ENCODE measurements around a stretch of chr21.

- RRBS: 94% methylated on average over 11 of the region's 50 CpGs
These were observed 8.1 kb downstream of the SLX9 start for GRCh38 chr21:44947825-44948513.

DNA sequence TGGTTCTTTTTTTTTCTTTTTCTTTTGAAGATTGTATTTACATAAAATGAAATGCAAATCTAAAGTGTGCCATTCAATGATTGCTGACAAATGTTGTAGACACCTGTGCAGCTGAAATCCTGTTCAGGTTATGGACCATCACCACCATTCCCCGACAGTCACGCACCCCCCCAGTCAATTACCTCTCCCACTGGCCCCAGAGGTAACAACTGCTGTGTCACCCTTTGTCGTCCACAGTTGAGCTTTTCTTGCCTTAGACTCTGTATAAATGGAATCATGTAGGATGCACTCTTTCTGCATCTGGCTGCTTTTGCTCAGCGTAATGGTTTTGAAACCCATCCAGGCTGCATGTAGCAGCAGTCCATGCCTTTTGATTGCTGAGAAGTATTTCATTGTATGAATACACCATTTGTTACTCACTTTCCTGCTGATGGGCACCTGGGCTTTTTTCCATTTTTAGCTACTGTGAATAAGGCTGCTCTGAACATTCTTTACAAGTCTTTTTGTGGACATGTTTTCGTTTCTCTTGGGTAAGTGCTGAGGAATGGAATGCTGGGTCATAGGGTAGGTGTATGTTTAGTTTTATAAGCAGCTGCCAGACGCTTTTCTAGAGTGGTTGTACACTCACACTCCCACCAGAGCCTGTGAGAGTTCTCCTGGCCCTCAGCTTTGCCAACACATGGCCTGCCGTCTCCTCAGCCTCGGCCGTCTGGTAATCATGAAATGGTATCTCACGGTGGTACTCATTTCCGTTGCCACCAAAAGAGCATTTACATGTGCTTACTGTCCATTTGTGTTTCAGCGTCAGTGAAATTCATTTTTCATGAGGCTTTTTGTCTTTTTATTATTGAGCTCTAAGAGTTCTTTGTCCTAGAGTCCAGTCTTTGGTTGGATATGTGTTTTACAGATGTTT lies 22.6 kb downstream of the SLX9 start:
- RRBS: no CpG with 5 or more reads among the region's 12 CpGs

- RRBS: no CpG with 5 or more reads among the region's 8 CpGs
These were observed 49.7 kb downstream of the SLX9 start for GRCh38 chr21:44989444-44989981.

DNA sequence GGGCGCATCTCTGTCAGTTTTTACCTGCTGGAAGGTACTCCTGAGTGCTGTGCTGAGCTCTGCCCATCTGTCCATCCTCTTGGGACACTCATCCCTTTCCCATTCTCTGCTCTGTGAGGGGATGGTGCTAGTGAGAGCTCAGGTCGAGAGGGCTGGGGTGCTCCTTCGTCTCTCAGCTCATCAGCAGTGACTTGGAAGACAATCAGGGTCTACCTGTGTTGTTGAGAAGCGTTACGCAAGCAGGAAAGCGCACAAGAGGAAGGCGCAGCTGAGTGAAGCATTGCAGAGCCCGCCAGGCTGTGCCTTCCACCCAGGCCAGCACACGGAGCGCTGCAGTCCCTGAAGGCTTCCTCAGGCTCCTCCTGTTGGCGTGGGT lies 36.4 kb downstream of the ADARB1 start:
- RRBS: no CpG with 5 or more reads among the region's 11 CpGs

- RRBS: no CpG with 5 or more reads among the region's 12 CpGs
These were observed 56.1 kb downstream of the ADARB1 start for GRCh38 chr21:45130215-45131059.

DNA sequence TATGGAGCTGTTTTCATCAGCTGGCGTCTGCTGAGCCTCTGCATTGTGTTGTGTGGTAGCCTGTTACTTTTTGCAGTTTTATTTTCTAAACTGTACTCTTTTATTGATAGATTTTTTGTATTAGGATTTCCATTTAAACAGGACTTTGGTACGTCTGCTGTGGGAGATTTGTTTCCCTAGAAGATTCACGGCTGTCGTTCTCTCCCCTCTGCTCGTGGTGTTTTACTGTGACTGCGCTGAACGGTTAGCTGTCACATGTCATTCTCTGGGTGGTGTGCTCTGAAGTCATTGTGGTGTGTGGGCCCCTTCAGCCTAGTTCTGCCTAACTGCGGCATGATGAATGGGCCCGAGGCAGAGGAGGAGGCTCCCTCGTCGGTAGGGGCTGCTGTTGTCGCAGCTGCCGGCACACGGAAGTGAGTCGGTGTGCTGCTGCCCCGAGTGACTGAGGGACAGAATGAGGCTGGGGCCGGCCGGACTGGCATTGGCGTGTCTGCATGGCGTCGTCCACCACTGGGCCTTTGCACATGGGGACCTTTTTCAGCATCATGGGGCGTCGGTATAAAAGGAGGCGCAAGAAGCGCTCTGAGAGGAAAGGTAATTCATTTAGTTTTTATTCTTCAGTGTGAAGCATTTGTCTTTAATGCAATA lies 77.9 kb downstream of the ADARB1 start:
- RRBS: 7% methylated on average over 5 of the region's 25 CpGs

- RRBS: no CpG with 5 or more reads among the region's 24 CpGs
These were observed 63.1 kb downstream of the POFUT2 start for GRCh38 chr21:45224389-45225113.

DNA sequence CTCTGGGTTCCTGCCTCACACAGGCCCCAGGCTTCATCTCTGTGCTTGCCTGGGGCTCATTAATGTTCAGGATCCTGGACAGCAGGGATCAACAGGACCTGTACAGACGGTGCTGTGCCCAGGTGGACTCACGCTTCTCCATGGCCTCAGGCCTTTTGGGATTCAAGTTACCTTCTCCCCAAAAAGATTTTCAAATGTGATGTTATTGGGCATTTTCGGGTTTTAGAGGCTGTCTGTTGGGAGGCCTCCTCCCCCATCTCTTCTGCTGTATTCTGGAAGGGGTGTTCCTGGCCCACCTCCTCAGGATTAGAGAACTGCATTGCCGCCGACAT lies 36.3 kb downstream of the POFUT2 start:
- RRBS: no CpG with 5 or more reads among the region's 5 CpGs

DNA sequence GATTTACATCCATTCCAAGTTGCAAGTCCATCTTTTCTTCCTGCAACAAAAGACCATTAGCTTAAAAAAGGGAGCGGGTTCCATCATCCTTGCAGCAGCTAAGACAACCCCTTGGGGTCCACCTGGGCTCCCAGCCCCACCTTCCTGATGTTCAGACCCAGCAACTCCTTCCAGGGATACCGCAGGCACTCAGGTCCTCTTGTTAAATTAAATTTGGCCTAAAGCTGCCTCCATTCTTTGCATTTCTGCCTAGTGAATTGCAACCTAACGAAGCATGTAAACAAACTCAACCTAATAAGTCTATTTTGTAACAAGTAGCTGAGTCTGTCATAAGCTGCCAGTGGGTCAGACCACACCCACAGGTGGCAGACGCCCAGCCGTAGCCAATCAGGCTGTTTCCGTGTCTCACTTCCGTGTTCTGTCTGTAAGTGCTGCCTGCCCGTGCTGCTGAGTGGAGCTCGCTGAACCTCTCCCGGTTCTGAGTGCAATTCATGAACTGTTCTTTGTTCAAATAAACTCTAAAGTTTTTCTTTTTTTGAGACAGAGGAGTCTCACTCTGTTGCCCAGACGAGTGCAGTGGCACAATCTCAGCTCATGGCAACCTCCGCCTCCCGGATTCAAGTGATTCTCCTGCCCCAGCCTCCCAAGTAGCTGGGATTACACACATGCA lies 25.2 kb downstream of the POFUT2 start:
- RRBS: no CpG with 5 or more reads among the region's 13 CpGs

- RRBS: no CpG with 5 or more reads among the region's 31 CpGs
These were observed 10.7 kb downstream of the POFUT2 start for GRCh38 chr21:45276926-45277488.

DNA sequence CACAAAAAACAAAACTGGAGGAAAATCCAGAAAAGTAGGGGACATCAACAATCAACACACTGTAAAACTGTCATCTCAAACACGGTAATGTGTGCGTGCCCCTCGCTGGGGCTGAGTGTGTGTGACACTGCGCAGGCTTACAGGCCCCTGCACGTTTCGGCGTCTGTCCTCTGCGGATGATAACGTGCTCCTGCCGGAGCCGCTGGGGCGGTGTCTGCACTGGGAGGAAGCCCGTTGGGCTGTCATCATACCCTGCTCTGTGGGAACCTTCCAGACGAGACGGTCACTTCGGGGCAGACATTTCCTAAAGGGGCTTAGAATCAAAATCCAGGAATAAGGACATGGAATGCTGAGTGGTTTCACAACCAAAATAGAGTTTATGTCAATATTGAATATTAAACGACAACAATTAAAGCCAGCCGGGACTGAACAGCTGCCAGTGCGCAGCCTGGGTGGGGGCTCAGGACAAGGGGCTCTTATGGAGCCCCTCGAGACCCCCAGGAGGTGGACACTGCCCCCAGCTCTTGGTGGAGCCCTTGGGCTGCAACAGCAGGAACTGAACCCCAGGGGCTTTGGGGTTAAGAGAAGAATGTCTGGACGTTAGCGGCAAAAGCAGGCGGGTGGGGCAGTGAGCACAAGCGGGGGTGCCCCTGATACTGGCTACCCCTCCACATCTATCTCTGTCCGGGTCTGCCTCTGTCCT lies 11.9 kb upstream of the POFUT2 start:
- RRBS: 68% methylated on average over 1 of the region's 25 CpGs

- RRBS: no CpG with 5 or more reads among the region's 17 CpGs
These were observed 46.0 kb upstream of the POFUT2 start for GRCh38 chr21:45333644-45334177.

DNA sequence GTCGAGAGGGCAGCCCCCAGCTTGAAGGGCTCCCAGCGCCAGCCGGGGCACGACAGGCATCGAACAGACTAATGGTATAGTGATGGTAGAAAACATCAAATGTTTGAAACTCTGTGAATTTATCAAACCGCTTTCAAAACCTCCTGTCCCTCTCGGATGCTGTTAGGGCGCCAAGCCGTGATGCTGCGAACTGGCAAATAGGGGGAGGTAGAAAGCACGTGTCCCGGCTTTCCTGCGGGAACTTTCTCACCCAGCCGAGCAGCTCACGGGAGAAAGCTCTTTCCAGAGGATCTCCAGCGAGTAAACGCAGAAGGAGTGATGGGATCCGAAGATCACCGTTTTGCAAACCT lies 57.7 kb upstream of the COL18A1 start:
- RRBS: 52% methylated on average over 5 of the region's 19 CpGs

DNA sequence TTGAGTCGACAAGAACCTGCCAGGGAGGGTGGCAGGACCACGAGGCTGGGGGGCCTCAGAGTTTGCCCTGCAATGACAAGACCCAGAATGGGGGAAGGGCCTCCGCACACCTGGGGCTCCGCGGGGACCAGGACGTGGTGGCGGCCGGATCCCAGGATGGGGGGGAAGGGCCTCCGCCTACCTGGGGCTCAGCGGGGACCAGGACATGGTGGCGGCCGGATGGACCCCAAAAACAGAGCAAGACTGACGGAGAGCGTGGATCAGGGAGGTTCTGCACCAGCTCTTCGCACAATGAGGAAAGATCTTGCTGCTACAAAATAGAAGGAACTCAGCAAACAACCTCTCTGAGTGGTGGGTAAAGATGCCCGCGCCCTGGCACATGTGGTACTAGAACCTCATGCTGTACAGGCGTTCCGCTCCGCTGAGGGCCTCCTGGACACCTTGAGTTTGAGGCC lies 53.7 kb upstream of the COL18A1 start:
- RRBS: 94% methylated on average over 5 of the region's 20 CpGs

GRCh38 chr21:45448577-45449126 lies 43.7 kb downstream of the COL18A1 start:
- RRBS: no CpG with 5 or more reads among the region's 19 CpGs

DNA sequence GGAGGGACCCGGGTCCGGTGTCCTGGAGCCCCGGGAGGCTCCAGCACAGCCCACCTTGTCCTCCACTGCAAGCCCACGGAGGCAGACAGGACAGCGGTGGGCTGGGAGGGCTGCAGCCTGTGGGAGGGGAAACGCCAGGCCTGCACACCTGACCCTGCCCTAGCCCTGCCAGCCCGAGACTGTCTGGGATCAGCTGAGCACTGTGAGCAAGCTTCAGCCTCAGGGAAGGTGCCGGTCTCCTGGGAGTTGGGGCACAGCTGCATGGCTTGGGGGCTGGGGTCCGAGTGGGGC lies 53.6 kb downstream of the COL18A1 start:
- RRBS: 82% methylated on average over 2 of the region's 9 CpGs

DNA sequence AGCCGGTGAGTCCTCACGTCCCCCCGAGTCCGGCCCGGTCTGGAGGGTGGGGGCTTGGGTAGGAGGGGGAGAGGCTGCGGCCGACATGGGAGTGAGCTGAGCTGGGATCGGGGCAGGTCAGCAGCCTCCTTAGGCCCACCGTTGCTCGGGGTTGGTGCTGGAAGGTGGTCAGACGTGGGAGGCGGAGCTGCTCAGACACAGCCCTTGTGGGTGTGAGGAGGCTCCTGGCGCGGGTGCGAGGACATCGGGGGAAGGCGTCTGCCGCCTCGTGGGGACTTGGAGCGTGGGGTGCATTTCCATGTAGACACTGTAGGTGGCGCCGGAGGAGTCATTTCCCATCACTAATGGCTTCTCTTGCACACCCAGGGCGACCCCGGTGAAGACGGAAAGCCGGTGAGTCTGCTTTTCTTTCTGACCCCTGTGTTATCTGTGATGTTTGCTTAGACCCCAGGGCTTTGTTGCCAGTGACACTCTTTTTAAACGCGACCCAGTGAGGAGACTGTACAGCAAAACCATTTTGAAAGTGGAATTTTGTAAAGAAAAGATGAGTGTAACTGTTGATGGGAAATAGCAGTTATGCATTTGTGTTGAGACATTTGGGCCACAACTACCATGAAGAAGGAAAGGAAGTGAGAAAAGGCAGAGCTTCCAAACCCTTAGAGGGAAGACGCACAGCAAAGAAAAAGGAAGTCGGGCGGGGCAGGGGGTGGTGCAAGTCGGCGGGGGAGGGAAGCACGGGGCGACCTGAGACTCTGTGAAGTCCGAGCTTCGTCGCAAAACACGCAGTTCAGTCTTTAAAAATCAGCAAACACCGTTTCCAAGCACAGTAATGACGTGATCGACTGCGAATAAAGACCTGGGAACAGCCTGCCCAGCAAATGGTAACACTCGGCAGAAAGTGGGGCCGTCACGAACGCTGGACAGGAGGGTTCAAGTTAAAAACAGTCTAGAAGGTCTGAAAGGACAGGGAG lies 64.0 kb downstream of the SLC19A1 start:
- RRBS: 24% methylated on average over 4 of the region's 47 CpGs

DNA sequence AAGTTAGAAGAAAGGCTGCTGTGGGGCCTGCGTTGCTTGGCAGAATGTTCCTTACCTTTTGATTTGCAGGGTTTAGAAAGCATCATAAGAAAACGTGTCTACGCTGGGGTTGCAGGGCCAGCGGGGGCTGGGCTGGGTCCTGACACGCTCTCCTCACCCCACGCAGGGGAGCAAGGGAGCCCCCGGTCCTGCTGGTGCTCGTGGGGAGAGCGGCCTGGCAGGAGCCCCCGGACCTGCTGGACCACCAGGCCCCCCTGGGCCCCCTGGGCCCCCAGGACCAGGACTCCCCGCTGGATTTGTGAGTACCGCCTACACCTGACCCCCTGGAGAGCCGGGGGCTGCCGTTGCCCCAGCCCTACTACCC lies 55.6 kb downstream of the SLC19A1 start:
- RRBS: 83% methylated on average over 4 of the region's 14 CpGs

DNA sequence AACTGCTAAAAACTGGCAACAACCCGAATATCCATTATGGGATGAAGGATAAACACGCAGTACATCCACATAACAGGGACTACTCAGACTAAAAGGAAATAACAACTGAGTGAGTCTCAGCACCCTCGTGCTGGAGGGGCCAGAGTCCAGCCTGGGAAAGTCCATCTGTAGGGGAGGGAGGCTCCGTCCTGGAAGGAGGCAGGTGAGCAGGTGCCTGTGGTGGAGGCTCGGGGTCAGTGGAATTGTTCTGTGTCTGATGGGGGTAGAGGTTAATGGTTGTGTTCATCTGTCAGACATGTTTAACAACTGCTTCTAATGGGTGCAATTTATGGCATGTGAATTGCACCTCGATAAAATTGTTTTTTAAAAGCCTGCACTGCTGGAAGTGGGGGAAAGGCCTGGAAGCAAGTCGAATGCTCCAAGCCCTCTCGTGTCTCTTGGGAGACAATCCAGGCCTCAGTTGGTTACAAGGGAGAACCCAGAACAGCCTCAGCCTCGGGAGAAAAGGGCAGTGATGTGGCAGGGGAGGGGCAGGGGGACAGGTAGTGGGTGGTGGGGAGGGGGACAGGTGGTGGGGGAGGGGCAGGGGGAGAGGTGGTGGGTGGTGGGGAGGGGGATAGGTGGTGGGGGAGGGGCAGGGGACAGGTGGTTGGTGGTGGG lies 7.0 kb upstream of the SLC19A1 start:
- RRBS: no CpG with 5 or more reads among the region's 9 CpGs

DNA sequence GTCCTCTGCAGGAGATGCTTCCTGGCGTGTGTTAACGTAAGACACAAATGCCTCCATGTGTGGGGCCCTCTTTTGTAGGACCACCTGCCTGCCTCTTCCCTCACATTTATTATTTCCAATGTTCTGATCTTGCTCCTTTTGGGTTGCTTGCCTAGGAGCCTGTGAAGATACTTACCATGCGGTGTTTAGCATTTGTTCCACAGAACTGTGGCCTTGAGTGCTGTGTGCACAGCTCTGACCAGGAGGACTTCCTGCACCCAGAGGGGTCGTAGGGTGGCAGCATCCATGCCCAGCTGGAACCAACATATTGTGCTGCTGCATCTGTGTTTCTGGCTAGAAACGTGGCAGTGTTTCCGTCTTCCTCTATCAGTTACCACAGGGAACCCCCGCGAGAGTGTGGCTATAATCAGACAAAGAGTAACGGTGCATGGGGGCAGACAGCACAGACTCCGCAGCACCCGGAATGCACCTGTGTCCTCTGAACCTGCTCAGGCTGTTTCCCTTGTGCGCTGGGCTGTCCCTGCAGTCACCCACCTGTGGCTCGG lies 11.6 kb upstream of the PCBP3 start:
- RRBS: no CpG with 5 or more reads among the region's 13 CpGs

Data from AG04449 (cell line).